ENCODE data around the gene OR13C3.

- PRO-cap, 10 experiments = no peak in any of the 10 experiments
Measured at GRCh38 chr9:98225127-98225766, 30.2 kb downstream of the TBC1D2 start.

DNA sequence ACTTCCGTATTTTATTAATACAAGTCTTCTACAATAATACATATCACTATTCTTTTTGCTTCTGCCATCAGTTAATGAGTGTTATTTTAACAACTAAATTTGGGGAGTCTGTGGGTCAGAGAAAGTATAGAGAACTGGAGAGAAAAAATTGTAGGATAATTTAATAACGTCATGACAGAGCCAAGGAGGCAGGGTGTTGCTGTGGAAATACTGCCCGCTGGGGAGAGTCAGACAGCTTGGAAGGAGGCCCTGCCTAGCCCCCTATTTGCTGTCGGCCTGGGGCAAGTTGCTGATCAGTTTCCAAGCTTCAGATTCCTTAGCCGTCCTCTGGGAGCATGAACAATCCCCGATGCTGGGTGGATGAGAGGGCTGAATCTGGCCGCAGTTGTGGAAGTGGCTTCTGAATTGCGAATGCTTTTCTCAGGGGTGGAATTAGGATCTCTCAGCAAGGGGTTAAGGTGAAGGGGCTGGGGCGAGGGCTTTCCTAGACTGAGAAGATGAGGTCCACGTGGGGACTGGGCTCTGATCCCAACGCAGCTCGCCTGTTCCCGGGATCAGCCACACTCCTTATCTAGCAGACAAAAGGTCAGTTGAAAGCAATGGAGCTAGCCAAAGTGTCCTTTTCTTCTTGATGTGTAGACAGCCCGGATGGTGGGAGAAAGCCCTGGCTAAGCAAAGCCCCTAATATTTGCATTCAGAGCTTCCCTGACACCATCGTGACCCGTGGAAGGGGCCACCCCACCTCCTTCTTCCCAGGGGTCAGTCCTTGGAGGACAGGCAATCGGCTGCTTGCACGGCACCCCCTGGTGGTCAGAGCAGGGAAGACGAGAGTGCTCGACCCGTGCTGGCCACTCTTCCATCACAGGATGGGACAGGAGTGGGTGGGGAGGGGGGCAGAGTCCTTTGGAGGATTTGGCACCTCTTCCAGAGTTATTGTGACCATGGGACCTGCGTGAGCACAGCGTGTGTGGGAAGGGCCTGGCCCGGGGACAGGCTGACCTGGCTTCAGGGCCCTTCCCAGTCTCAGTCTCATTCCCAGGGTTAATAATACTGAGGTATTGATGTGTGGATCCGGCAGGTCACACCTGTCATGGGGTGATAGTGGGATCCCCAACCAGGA is 54.9 kb downstream of the COL15A1 start:
- PRO-cap, 10 experiments = no peak in any of the 10 experiments

- PRO-cap, 10 experiments = no peak in any of the 10 experiments
Measured at GRCh38 chr9:99107599-99108031, 2.7 kb downstream of the TGFBR1 start.

- PRO-cap, 10 experiments = no peak in any of the 10 experiments
Measured at GRCh38 chr9:99150672-99151409, 45.9 kb downstream of the TGFBR1 start.

GRCh38 chr9:99239279-99240079 is 17.4 kb downstream of the SEC61B start:
- PRO-cap, 10 experiments = no peak in any of the 10 experiments

GRCh38 chr9:99360048-99360530 is 138.0 kb downstream of the SEC61B start:
- PRO-cap, 10 experiments = no peak in any of the 10 experiments

- PRO-cap, 10 experiments = no peak in any of the 10 experiments
Measured at GRCh38 chr9:99595802-99596393, 225.8 kb upstream of the NR4A3 start.

DNA sequence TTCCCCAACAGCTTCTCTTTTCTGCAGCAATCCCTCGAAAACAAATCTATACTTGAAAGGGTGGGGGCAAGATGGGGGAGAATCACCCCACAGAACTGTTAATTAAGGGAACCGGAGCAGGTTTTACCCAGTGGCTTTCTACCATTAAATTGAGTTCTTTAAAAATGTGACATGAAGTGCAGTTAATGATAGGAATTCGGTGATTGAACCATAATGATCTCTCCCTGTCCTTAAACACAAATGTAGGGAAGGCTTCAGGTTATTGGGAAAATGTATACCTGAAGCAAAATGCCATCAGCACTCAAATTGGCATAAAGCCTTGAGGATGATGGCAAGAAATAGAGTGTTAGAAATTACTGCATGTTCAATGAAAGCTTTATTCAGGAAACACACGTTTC is 9.2 kb downstream of the NR4A3 start:
- PRO-cap, 10 experiments = no peak in any of the 10 experiments

DNA sequence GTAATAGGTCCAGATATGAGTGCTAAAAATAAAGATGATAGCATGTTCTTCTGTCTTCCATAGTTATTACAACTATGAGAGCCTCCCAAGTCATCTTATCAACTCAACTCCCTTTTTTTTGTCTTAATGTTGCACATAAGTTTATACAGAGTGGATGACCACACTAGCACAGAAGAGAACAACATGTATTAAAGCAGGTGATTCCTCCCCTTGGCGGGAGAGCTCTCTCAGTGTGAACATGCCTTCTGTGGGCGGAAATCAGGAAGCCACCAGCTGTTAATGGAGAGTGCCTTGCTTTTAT is 40.1 kb upstream of the STX17 start:
- PRO-cap, 10 experiments = no peak in any of the 10 experiments

- PRO-cap, 10 experiments = no peak in any of the 10 experiments
Measured at GRCh38 chr9:100083860-100084640, 14.8 kb downstream of the ERP44 start.

DNA sequence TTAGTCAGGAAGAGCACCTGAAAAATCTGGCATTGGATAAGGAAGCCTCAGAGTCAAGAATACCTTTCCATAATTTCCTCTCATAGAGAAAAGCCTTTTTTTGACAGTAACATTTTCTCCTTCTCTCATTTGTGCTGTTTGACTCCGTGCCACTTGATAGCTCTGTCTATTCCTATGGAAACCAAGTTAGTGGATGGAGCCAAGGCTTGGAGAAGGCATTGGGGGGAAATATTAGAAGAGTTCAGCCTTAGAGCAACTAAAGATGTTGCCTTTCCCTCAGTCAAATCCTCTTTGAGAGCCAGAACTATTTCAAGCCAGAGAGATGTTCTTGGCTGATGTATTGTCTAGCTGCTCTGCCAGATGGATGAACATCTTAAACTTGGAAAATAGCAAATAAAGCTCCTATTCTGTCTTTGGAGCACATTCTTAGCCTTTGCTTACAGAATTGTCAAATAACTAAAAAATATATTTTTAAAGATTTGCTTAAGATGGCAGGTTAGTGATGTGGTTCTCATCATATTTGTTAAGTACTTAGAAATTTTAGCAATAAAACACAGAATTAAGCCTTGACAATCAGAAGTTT is 112.5 kb downstream of the INVS start:
- PRO-cap, 10 experiments = no peak in any of the 10 experiments

DNA sequence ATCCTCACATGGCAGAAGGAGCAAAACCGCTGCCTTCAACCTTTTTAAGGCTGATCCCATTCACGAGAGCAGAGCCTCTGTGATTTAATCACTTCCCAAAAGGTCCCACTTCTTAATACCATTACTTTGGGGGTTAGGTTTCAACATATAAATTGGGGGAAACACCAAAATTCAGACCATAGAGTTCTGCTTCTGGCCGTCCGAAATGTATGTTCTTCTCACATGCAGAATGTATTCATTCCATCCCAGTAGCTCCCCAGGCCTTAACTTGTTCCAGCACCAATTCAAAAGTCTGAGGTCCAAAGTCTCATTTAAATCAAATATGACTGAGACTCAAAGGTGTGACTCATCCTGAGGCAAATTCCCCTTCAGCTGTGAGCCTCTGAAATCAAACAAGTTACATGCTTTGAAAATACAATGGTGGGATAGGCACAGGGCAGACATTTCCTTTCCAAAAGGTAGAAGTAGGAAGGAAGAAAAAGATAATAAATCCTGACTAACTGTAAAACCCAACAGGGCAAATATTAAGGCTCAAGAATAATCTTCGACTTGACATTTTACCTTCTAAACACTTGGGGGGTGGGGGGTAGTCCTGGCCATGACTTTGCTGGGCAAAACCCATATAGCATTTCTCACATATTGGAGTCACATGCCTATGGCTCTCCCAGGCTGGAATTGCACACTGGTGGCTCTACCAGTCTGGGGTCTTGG is 30.4 kb downstream of the BAAT start:
- PRO-cap, 10 experiments = no peak in any of the 10 experiments

GRCh38 chr9:101423397-101423908 is 12.1 kb downstream of the ALDOB start:
- PRO-cap, 10 experiments = no peak in any of the 10 experiments

DNA sequence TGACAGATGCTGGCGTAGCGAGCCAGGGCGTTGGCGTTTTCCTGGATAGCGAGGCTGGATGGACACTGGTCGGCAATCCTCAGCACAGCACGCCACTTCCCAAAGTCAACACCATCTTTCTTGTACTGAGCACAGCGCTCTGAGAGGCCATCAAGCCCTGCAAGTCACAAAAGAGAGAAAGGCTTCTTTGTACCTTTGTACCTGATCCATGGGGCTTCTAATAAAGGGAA is 8.2 kb downstream of the ALDOB start:
- PRO-cap, 10 experiments = no peak in any of the 10 experiments

DNA sequence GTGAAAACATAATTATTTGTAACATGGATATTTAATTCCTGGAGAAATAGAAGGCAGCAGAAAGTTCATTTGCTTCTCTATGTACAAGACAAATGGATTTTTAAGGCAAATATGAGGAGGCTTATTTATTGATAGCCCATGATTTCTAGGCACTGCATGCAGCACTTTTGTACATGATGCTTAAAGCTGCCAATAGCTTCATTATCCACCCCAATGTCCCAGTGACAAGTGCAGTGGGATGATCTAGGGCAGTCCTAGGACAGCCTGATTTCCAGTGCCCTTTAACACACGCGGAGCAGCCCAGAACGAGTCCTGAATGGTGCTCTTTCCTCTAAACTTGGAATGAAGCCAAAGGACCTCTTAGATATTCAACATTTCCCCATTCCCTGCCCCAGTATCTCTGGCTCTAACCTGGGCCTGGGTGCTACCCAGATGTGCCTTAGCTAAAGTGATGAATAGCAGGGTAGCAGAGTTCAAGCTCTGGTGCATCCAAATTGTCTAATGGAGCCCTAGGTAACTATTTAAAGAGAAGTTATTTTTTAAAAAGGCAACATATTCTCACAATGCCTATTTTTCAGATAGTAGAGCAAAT is 1.1 kb downstream of the ALDOB start:
- PRO-cap, 10 experiments = no peak in any of the 10 experiments

- PRO-cap, 10 experiments = no peak in any of the 10 experiments
Measured at GRCh38 chr9:101440585-101441707, 5.4 kb upstream of the ALDOB start.

- PRO-cap, 10 experiments = no peak in any of the 10 experiments
Measured at GRCh38 chr9:101443936-101444310, 8.3 kb upstream of the ALDOB start.

GRCh38 chr9:101706315-101706853 is 32.1 kb downstream of the GRIN3A start:
- PRO-cap, 10 experiments = peak in 2 of 10 experiments; most common plus-strand start chr9:101706662 (in 2)

- PRO-cap, 10 experiments = no peak in any of the 10 experiments
Measured at GRCh38 chr9:102223316-102224022, 485.0 kb upstream of the GRIN3A start.

GRCh38 chr9:104536607-104537233 is at the start of gene OR13C3:
TSS of gene OR13C3 (minus strand) at chr9:104536856.
- PRO-cap, 10 experiments = no peak in any of the 10 experiments